ENCODE data around the gene VWA5B1.

DNA sequence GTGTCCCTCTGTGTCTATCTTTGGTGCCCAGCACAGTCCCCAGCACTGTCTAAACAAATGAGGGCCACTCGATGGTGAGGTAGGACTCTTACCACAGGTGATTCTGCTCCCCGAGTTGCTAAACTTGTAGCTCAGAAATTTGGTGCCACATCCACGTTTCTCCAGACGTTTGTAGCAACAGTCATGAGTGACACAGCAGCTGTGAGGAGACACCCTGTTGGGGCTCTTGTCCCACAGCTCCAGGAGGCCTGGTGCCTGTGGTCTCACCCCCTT lies 1.6 kb downstream of the PLA2G2A start:
- RRBS, result no CpG with 5 or more reads among the region's 4 CpGs
CAGE:
- cytosol, long polyA plus RNA, result no peak
- long polyA plus RNA, result no peak
- nucleus, long polyA plus RNA, result no peak

DNA sequence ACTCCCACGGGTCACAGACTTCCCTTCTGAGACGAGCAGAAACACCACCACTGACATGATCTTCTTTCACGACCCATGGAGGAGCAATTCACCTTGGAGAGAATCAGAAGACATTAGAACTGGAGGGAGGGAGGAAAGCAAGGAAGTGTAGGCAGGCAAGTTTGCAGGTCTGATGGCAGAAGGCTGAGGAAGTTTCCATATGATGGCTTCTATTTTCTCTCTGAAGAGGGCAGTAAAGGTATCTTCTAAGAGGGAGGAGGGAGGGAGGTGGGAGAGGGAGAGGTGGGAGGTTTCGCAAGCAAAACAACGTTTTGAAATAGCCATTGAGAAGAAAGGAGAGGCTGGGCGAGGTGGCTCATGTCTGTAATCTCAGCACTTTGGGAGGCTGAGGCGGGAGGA lies 1.4 kb upstream of the UBXN10 start:
- RRBS, result no CpG with 5 or more reads among the region's 7 CpGs
CAGE:
- cytosol, long polyA plus RNA, result no peak
- long polyA plus RNA, result no peak
- nucleus, long polyA plus RNA, result no peak

DNA sequence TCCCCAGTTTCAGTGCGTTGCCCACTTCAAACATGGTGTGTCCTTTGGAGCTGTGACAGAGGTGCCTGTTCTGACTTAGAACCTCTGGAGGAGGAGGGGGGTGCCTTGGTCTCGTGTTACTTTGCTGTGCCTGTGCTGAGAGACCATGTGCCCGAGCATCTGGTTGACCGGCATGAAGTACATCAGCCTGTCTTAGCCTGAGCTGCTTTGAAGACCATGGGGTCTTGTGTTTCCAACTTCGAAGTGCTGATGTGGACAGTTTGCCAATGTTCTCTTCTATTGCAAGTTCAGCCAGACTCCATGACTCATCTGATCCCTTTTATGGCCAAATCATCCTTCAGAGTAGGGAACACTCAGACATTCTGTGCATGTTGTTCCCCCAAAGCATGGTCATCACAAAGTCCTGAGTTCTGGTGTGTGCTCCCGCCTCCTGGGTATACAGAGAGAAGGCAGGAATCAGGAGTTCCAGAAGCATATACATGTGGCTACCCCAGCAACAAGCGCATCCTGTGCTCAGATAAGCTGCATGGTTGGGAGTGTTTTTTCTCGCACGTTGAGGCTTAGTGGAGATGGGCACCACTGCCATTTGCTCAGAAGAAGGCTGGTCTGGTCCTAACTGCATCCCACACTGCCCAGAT lies 6.1 kb upstream of the PLA2G2C start:
- RRBS, result no CpG with 5 or more reads among the region's 9 CpGs
CAGE:
- cytosol, long polyA plus RNA, result no peak
- long polyA plus RNA, result no peak
- nucleus, long polyA plus RNA, result no peak

- RRBS, result no CpG with 5 or more reads among the region's 3 CpGs
CAGE:
- cytosol, long polyA plus RNA, result no peak
- long polyA plus RNA, result no peak
- nucleus, long polyA plus RNA, result no peak
These were observed 25.4 kb upstream of the VWA5B1 start for GRCh38 chr1:20265308-20265736.

- RRBS, result no CpG with 5 or more reads among the region's 16 CpGs
CAGE:
- cytosol, long polyA plus RNA, result no peak
- long polyA plus RNA, result no peak
- nucleus, long polyA plus RNA, result no peak
These were observed at the start of gene VWA5B1 for GRCh38 chr1:20290445-20291168. Gene VWA5B1 (plus strand): TSS chr1:20290875.

- RRBS, result no CpG with 5 or more reads among the region's 1 CpG
CAGE:
- cytosol, long polyA plus RNA, result no peak
- long polyA plus RNA, result no peak
- nucleus, long polyA plus RNA, result no peak
These were observed 6.3 kb downstream of the CAMK2N1 start for GRCh38 chr1:20479679-20480084.

GRCh38 chr1:20725313-20725579 lies 7.3 kb downstream of the SH2D5 start:
- RRBS, result no CpG with 5 or more reads among the region's 9 CpGs
CAGE:
- cytosol, long polyA plus RNA, result no peak
- long polyA plus RNA, result no peak
- nucleus, long polyA plus RNA, result no peak

DNA sequence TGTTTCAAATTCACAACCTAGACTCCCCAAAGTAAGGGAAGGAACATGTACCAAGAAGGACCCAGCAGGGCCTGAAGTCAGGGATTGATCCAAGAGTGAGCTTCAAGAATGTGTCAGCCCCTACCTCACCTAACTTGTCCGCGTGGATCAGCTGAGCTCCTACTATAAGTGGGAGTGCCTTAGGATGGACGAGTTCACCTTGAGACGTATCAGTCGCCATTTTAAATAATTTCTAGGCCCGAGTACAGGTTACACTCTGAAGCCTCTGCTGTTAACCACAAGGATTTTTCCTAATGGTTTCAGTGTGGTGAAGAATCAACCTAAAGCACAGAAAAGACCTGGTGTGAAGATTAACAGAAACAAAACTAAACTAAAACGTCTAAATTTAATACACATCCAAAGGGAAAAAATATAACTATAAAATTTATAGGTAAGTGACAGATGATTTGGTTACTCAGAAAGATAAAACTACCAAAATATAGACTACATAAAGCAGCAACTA lies 6.8 kb downstream of the HP1BP3 start:
- RRBS, result no CpG with 5 or more reads among the region's 7 CpGs
CAGE:
- cytosol, long polyA plus RNA, result no peak
- long polyA plus RNA, result no peak
- nucleus, long polyA plus RNA, result no peak

- RRBS, result no CpG with 5 or more reads among the region's 8 CpGs
CAGE:
- cytosol, long polyA plus RNA, result no peak
- long polyA plus RNA, result no peak
- nucleus, long polyA plus RNA, result no peak
These were observed 855 bp upstream of the HP1BP3 start for GRCh38 chr1:20787912-20788411.

DNA sequence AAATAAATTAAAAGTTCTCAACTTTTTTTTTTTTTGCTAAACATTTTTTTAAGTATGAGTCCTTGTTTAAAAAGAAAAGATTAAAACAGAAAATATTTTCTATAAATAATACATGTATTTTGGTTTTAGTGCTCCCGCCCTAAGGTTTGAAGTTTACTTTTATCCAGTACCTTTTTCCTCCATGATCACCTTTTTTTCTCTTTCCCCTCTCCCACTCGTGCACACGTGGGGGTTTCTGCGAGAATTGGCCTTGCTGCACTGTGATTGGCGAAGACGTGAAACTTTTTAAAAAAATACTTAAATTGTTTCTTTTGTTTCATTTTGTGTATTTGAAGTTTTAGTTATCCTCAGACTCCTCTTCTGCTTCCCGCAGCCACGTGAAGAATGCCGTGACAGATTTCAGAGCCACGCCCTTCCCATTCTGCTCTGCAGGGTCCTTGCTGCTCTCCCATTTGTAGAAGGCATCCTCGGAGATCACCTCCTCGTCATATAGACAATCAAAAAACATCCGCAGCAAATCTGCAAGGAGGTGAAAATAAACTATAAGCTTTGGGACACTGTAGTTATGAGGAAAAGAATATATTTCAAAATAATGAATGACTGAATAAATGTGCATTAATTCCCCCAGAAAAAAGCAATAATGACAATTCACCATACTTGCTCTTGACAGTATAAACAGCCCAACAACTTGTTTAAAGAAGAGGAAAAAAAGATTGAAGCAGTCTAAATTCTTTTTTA lies 20.0 kb upstream of the HP1BP3 start:
- RRBS, result no CpG with 5 or more reads among the region's 13 CpGs
CAGE:
- cytosol, long polyA plus RNA, result no peak
- long polyA plus RNA, result no peak
- nucleus, long polyA plus RNA, result no peak

- RRBS, result no CpG with 5 or more reads among the region's 4 CpGs
CAGE:
- cytosol, long polyA plus RNA, result no peak
- long polyA plus RNA, result no peak
- nucleus, long polyA plus RNA, result no peak
These were observed 77.3 kb upstream of the HP1BP3 start for GRCh38 chr1:20864452-20864805.

GRCh38 chr1:20895336-20895733 lies 108.2 kb upstream of the HP1BP3 start:
- RRBS, result no CpG with 5 or more reads among the region's 3 CpGs
CAGE:
- cytosol, long polyA plus RNA, result no peak
- long polyA plus RNA, result no peak
- nucleus, long polyA plus RNA, result no peak

DNA sequence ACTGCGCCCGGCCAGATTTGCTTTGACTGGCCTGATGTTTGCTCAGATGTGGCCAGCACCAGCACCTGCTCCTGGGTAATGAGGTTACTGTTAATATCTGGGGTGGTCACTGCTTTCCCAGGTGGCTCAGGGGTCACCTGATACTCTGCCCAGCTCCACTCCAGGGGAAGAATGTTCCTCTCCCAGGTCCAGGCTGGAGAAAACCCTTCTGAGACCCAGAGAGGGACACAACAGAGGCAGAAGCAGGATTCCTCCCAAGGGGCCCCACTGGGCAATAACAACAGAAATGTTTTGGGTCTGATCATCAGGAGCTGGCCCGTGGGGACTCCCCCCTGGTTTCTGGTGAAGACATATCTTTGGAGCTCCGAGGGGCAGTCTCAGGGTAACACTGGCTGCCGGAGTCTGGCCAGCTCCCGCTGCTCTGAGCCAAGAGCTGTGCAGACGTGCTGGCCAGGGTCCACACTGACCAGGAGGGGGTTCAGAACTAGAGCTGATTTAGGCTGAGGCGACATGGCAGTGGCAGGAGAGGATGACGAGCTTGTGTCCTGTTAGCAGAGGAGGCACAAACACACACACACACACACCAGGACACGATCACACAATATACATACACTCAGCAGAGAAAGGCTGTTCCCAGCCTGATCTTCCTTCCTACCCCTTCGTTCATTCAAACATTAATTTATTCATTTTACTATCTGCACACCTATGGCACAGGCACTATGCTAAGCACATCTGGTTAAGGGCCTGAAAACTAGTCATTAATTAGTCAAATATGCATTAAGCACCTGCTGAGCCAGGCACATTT lies 13.1 kb downstream of the ECE1 start:
- RRBS, result no CpG with 5 or more reads among the region's 11 CpGs
CAGE:
- cytosol, long polyA plus RNA, result no peak
- long polyA plus RNA, result no peak
- nucleus, long polyA plus RNA, result no peak

- RRBS, result 7% methylated on average over 5 of the region's 11 CpGs
CAGE:
- cytosol, long polyA plus RNA, result no peak
- long polyA plus RNA, result no peak
- nucleus, long polyA plus RNA, result no peak
These were observed 379 bp upstream of the ECE1 start for GRCh38 chr1:21290595-21291089.

DNA sequence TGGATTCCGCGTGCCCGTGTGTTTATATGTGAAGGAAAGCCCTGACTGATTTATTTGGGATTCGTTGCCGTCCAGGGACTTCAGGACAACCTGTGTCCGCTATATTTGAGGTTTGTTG lies 55.9 kb upstream of the ECE1 start:
- RRBS, result no CpG with 5 or more reads among the region's 6 CpGs
CAGE:
- cytosol, long polyA plus RNA, result no peak
- long polyA plus RNA, result no peak
- nucleus, long polyA plus RNA, result no peak

DNA sequence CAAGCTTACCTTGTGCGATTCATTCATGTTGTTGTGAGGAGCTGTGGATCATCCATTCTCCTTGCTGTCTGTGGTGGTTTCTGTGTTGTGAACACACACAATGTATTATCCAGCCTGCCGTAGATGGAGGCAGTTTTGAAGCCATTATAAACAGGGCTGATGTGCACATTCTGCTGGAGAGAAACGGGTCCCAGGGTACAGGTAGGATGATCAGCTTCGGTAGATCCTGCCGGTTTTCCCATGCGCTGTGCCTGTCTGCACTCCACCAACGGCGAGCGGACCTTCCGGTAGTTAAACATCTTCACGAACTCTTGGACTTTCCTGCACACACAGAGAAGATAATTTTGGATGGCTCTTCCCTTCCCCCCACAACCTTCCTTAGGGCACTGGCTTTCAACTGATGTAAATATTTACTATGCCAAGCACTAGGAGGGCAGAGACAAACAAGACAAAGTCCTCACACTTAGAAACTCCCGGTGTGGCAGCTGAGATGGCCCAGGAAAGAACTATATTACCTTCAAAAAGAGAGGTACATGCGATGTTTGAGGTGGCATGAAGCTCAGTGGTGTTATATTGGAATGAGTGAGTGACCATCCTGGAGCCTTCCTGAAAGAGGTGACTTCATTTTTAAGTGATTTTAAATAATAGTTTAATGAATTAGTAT lies 41.7 kb downstream of the ALPL start:
- RRBS, result 92% methylated on average over 6 of the region's 13 CpGs
CAGE:
- cytosol, long polyA plus RNA, result no peak
- long polyA plus RNA, result no peak
- nucleus, long polyA plus RNA, result no peak

DNA sequence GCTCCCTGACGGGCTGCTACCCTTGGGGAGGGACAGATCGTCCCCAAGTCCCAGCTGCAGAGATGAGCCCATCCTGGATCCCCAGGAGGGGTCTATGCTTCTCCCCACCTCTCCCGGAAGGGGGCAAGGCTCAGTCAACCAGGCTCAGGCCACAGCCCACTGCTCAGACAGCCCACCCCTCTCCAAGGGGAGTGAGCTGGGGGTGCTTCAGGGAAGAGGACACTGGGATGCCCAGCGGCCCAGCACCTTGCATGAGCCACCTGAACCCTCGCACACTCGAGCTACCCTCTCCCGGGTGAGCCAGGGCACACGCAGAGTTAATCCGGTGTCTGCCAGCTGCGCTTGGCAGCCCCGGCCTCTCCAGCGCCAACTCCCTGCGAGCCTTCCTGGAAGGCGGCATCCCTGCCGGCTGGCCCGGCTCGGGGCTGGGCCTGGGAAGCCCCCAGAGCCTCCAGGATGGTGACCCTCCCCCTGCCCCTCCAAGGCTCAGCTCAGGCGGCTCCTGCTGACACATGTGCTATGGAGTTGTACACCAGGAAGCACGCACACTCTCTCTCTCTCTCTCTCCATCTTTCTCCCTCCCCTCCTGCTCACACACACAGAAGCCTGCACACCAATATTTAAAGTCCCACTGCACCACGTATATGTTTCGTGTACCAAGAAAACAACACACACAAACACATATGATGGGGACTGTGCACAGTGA lies 48.7 kb downstream of the RAP1GAP start:
- RRBS, result 5% methylated on average over 3 of the region's 21 CpGs
CAGE:
- cytosol, long polyA plus RNA, result no peak
- long polyA plus RNA, result no peak
- nucleus, long polyA plus RNA, result no peak

DNA sequence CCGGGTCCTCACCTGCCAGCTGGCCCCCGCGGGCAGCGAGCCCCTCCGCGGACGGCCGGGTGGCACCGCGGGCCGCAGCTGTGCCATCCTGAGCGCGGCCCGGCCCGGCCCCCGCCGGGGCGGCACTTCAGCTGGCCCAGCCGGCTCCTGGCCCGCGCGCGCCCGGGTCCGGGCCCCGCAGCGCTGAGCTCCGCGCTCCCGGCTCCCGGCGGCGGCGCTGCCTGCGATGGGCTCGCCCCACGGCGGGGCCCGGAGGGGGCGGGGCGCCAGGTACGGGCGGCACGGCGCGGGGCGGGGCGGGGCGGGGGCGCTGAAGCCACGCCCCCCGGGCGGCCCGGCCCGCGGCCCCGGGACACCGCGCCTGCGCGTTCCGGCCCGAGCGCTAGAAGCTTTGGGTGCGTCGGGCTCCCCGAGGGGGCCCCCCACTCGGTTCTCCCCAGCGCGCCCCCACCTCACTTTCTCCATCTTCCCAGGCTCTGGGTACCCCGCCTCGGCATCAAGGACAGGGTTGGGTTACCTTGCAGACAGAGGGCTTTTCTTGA lies 46.8 kb downstream of the RAP1GAP start:
- RRBS, result 2% methylated on average over 34 of the region's 72 CpGs
CAGE:
- cytosol, long polyA plus RNA, result no peak
- long polyA plus RNA, result no peak
- nucleus, long polyA plus RNA, result no peak

- RRBS, result no CpG with 5 or more reads among the region's 16 CpGs
CAGE:
- cytosol, long polyA plus RNA, result no peak
- long polyA plus RNA, result no peak
- nucleus, long polyA plus RNA, result no peak
These were observed 27.2 kb downstream of the RAP1GAP start for GRCh38 chr1:21641826-21642405.

- RRBS, result no CpG with 5 or more reads among the region's 3 CpGs
CAGE:
- cytosol, long polyA plus RNA, result no peak
- long polyA plus RNA, result no peak
- nucleus, long polyA plus RNA, result no peak
These were observed 15.6 kb downstream of the RAP1GAP start for GRCh38 chr1:21653563-21653880.